Measurements from ENCODE around the genes DPM2 and DNM1.

DNA sequence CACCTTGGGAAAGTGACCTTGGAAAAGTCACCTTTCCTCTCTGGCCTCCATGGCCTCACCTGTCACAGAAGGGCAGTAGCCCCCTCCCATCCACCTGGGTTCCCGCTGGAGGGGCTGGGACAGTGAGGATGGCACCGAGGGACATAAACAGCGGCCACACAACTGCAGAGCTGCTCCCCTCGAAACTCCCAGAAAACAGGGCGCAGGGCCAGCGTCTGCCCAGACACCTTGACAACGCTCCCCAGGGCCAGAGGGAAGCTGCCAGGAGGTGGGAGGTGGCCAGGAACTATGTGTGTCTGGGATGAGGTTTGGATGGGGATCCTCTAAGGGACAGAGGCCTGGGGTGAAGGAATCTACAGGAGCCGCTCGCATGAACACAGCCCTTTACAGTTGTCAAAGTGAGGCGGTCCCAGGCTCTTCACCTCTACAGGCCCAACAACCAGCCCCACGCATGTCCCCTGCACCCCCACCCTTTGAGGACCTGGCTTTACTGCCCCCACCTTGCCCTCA is 2.6 kb downstream of the AK1 start:
- PRO-cap = no peak

DNA sequence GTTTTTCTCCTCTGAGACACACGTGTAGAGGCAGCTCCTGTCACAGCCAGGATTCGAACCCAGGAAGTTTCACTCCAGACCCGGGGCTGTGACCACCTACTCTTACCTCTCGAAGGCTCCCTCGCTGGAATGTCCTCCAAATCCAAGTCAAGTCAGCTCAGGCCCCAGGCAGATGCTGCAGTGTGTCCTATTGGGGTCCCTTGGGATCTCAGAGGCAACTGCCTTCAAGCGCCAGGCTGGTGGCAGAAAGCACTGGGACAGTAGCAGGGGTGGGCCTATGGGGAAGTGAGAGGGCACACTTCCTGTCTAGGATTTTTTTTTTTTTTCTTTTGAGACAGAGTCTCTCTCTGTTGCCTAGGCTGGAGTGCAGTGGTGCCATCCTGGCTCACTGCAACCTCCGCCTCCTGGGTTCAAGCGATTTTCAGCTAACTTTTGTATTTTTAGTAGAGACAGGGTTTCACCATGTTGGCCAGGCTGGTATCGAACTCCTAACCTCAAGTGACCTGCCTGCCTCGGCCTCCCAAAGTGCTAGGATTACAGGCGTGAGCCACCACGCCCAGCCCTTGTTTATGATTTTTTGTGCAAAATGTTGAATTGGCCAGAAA is 876 bp upstream of the ST6GALNAC4 start:
- PRO-cap = no peak

DNA sequence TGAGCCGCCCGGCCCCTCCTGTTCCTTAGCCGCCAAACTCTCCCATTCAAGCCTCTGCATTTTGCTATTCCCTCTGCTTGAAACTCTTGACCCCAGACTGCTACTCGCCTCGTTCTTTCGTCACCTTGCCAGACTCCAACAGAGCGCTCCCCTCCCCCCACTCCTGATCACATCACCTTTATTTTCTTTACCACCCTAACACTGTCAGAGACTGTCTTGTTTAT is 760 bp upstream of the PIP5KL1 start:
- PRO-cap = no peak

- PRO-cap = bidirectional peak, plus-strand start at chr9:127937926, minus-strand start at chr9:127937853
Observed at GRCh38 chr9:127937717-127938181, at the start of gene DPM2. DPM2 (minus strand) TSS chr9:127937854.

- PRO-cap = no peak
Observed at GRCh38 chr9:127953353-127953820, 15.7 kb upstream of the DPM2 start.

GRCh38 chr9:127955175-127955841 is 17.7 kb upstream of the DPM2 start:
- PRO-cap = bidirectional peak, plus-strand start at chr9:127955655, minus-strand start at chr9:127955469

- PRO-cap = no peak
Observed at GRCh38 chr9:128056924-128057887, 9.9 kb downstream of the NAIF1 start.

- PRO-cap = no peak
Observed at GRCh38 chr9:128062719-128063215, 4.4 kb downstream of the NAIF1 start.

DNA sequence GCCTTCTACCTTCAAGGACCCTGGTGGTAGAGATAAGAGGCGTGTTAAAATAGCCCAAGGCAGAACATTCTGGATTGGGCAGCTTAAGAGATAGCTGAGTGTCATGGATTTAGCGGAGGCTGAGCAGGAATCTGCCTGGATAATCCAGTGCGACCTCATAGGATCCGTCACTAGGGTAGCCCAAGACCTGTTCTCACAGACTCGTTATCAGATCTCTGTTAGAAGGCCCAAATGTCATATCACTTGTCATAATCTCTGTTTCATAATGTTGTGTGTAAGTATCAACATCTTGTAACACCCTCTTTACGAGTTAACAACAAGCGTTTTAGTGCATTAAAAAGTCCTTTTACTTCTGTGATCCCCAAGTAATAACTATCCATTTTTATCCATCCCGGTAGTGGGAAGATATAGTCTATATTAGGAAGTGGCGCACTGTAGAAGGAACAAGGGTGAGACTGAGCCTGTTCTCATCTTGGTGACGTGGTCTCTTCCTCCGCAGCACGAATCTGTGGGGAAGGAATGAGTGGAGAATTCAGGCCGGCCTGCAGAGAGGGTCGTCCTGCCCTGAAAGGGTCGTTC is 28.8 kb downstream of the SLC25A25 start:
- PRO-cap = no peak

GRCh38 chr9:128100774-128101583 is 26.6 kb downstream of the PTGES2 start:
- PRO-cap = no peak

DNA sequence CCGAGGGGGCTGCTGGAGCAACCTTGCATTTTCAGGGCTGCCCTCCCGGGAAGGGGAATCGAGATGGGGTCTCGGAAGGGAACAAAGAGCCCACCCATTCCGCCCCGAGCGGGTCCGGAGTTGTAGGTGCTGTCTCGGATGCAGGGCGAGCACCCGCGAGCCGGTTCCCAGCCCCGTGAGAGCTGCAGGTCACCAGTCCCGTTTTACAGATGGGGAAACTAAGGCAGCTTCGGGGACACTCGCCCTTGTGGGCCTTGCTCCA is 358 bp downstream of the BBLN start:
- PRO-cap = no peak

DNA sequence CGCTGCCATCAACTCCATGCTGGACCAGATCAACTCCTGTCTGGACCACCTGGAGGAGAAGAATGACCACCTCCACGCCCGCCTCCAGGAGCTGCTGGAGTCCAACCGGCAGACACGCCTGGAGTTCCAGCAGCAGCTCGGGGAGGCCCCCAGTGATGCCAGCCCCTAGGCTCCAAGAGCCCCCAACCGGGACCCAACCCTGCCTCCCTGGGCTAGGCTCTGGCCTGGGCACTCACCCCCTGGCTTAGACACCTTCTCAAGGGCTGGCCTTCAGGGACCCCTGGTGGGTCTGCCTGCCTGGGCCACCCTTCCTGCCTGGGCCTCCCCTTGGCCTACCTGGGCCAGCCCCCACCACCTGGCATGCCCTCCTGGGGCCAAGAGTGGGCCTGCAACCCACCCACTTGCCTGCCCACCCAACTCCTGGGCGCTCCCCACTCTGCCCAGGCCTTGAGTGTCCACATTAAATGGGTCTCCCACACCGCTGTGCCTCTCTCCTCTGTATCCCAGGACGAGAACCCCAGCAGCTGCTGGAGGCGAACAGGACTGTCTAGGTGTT is 3.5 kb downstream of the BBLN start:
- PRO-cap = no peak

DNA sequence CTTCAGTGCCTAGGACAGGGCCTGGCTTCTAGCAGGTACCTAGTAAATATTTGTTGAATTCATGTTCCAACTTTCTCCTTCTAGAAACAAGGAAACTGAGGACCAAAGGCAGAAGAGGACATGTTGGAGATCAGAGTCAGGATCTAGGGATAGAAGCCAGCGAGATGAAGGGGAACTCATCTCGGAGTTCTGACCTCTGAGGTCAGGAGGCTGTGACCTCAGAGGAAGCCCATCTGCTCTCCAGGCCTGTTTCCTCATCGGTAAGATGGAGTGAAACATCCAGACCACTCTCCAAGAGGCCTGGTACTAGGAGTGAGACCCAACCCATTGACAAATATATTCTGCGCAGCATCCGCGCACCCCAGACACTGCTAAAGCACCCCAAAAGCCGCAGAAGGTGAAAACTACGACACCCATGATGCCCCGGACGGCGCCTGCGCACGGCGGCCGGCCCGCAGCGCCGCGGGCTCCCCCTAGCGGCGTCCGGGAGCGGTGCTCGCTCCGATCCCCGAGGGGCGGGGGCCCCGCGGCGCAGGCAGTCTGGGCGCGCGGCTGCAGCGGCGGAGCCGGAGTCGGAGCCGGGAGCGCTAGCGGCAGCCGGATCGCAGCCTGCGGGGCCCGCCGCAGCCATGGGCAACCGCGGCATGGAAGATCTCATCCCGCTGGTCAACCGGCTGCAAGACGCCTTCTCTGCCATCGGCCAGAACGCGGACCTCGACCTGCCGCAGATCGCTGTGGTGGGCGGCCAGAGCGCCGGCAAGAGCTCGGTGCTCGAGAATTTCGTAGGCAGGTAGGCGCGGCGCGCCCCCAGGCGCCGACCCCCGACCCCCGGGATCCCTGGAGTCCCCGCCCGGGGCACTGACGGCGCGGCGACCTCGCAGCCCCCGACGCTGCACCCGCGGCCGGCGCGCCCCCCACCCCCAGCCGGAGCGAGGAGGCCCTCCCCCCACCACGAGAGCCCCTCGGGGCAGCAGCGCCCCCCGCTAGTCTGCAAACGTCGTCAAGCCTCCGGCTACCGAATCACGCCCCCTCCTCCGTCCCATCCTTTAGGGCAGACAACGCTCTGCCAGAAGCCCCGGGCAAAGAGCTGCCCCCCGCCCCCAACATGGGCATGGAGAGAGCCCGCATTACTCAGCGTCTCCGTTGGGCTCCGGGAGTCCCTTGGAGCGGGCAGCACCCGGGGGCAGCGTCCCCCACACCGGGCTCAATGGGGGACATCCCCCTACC is at the start of gene DNM1:
Gene DNM1 (plus strand): TSS at position 538 of the 1,227 bp plus-strand sequence.
- PRO-cap = unidirectional peak, plus-strand start at position 569 of the sequence

DNA sequence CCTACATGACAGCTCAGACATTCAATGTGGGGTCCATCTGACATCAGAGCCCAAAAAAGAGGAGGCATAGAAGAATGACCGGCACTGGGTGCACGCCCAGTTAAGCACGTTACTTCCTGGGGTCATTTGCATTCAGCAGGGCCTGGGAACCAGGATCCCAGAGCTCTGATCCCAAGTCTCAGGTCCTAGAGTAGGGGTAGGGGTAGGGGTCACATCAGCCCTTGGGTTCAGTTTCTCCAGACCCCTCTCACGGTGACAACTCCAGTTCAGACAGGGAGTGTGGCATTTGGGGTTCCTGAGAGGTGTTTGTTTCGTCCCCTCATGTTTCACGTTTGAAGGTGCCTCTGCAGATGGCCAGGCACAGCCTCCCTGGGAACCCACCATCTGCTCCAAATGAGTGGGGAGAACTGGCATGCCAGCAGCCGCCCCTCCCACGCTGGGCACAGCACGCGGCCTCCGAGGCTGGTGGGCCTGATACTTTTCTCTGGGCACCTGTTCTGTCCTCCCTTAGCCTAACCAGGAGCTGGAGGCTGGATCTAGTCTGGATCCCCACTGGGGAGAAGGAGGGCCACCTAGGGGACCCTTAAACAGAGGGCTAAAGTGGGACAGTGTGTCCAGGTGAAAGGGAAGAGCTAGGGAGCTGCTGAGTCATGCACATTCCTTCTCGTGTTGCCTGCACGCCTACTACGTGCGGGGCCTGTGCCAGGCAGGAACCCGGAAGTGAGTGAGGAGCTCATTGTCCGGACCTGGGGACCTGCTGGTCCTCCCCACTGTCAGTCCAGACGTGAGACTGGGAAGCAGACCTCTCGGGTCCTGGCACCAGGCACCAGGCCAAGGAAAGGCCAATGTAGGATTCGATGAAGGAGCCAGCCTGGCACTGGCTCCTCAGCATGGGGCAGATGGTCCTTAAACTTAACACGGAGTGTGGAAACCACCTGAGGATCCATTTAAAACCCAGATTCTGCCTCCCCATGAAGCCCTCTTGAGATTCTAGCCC is 11.5 kb downstream of the DNM1 start:
- PRO-cap = no peak

GRCh38 chr9:128215668-128216482 is 12.7 kb downstream of the DNM1 start:
- PRO-cap = no peak

DNA sequence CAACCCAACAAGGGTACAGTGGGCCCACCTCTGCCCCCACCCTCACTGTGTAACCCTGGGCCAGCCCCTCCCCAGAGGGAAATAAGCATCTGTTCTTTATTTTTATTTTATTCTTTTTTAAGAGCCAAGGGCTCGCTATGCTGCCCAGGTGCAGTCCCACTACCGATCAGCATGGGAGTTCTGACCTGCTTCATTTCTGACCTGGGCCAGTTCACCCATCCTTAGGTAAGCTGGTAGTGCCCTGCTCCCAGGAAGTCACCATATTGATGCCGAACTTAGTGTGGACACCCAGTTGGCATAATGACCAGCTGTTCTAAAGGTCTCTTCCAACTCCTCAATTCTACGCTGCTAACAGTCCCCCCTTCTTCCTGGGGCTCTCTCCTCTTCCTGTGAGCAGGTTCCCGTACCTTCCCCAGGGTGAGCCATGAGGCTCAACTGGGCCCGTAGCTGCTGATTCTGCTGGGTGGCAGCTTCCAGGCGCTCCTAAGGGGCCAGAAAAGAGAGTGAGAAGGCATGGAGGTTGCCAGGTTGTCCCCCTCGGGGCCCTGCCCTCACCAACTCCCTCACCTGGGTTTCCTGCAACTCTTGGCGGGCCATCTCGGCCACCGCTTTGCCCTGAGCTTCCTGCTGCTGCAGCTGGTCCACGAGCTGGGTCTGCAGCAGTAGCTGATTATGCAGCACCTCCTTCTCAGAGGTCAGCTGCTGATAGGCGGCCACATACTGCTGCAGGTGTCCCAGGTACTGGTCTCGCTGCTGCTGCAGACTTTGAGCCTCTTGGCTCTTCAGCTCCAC is 17.0 kb downstream of the GOLGA2 start:
- PRO-cap = no peak

DNA sequence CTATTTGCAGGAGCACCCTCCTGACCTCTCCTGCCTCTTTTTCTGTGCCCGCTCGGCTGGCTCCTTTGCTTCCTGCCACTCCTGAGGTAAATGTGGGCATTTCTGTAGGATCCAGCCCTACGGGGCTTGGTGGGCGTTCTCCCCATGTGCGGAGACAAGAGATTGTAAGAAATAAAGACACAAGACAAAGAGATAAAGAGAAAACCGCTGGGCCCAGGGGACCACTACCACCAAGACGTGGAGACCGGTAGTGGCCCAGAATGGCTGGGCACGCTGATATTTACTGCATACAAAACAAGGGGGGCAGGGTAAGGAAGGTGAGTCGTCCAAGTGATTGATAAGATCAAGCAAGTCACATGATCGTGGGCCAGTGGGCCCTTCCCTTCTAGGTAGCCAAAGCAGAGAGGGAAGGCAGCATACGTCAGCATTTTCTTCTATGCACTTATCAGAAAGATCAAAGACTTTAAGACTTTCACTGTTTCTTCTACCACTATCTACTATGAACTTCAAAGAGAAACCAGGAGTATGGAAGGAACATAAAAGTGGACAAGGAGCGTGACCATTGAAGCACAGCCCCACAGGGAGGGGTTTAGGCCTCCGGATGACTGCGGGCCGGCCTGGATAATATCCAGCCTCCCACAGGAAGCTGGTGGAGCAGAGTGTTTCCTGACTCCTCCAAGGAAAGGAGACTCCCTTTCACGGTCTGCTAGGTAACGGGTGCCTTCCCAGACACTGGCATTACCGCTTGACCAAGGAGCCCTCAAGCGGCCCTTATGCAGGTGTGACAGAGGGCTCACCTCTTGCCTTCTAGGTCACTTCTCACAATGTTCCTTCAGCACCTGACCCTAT is 3.3 kb downstream of the SWI5 start:
- PRO-cap = no peak

DNA sequence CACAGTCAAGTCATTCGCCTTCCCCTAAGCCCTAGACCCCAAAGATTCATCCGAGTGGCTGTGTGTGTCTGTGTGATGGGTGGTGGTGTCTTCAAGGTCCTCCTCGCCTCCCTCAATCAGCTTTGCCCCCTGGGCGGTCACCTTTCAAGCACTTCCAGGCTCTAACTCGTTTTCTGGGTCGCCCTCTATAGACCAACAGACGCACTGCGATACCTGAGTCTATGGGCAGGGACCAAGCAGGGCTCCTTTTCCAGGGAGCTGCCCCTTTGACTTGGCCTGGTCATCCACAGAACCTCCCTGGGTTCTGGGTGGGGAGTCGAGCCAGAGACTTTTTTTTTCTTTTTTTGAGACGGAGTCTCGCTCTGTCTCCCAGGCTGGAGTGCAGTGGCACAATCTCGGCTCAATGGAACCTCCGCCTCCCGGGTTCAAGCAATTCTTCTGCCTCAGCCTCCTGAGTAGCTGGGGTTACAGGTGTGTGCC is 1.1 kb downstream of the SLC27A4 start:
- PRO-cap = unidirectional peak, minus-strand start at position 118 of the sequence

GRCh38 chr9:128393008-128394148 is 22.2 kb downstream of the URM1 start:
- PRO-cap = no peak

GRCh38 chr9:128434019-128434626 is 13.5 kb downstream of the CERCAM start:
- PRO-cap = no peak

Data from sciatic nerve (tissue), 1 donor.